Bile duct (tissue), 1 donor: ENCODE measurements around the genes SERTAD1 and ACTMAP.

- PRO-cap: unidirectional peak, plus-strand start at chr19:40420898; bidirectional peak, plus-strand start at chr19:40421132, minus-strand start at chr19:40420987; bidirectional peak, plus-strand start at chr19:40421434, minus-strand start at chr19:40421271
Measured at GRCh38 chr19:40420376-40421619, 5.0 kb downstream of the SERTAD1 start.

DNA sequence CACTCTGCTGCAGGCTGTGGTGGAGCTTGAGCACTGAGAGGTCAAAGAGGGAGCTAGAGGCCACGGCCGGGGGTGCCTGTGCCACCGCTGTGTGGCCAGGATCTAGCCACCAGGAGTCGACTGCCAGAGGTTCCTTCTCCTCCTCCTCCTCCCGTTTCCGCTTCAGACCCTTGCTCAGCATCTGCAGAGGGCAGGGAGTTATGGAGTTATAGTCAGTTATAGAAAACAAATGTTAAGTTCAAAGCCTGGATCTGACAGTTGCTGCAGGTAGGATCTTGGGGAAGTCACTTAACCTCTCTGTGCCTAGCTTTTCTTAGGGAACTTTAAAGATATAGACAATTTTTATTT, 2.5 kb downstream of the SERTAD1 start:
- PRO-cap: no peak

GRCh38 chr19:40425282-40426215, at the start of gene SERTAD1:
TSS of gene SERTAD1 (minus strand) at chr19:40425992.
- PRO-cap: bidirectional peak, plus-strand start at chr19:40425710, minus-strand start at chr19:40425581; bidirectional peak, plus-strand start at chr19:40426151, minus-strand start at chr19:40425992

DNA sequence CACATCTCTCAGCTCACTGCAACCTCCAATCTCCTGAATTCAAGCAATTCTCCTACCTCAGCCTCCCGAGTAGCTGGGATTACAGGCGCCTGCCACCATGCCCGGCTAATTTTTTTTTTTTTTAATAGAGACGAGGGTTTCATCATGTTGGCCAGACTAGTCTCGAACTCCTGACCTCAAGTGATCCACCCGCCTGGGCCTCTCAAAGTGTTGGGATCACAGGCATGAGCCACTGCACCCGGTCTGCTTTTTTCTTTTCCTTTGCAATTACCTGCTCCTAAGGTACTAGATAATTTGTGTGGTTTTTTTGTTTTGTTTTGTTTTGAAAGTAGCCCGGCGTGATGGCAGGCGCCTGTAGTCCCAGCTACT, 7.0 kb upstream of the SERTAD1 start:
- PRO-cap: no peak

DNA sequence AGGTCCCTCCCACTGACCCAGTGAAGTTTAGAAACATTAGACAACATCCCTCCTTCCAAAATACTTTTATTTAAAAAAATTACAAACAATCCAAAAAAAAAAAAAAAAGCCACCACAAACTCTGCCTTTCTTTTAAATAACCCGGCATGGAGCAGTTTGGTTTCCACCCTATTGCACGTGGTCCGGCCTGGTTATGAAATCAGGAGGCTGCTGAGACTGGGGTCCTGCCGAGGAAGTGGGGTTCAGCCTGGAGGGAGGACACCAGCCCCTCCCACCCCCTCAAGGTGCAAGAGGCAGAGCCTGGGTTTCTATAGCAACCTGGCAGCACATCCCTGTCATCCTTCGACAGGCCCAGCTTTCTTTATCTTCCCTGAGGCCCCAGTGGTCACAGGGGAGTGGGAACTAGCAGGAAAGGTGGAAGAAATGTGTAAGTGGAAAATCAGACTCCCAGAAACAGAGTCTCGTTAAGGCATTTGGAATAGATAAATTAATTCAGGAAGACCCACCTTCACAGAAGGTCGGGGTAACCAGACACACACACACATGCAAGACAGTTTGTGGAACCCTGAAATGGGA, 3.3 kb downstream of the SERTAD3 start:
- PRO-cap: no peak

GRCh38 chr19:40442958-40443655, 1.0 kb downstream of the SERTAD3 start:
- PRO-cap: bidirectional peak, plus-strand start at chr19:40443436, minus-strand start at chr19:40443066

- PRO-cap: bidirectional peak, plus-strand start at chr19:40466105, minus-strand start at chr19:40465745
Measured at GRCh38 chr19:40465940-40466787, 619 bp upstream of the BLVRB start.

DNA sequence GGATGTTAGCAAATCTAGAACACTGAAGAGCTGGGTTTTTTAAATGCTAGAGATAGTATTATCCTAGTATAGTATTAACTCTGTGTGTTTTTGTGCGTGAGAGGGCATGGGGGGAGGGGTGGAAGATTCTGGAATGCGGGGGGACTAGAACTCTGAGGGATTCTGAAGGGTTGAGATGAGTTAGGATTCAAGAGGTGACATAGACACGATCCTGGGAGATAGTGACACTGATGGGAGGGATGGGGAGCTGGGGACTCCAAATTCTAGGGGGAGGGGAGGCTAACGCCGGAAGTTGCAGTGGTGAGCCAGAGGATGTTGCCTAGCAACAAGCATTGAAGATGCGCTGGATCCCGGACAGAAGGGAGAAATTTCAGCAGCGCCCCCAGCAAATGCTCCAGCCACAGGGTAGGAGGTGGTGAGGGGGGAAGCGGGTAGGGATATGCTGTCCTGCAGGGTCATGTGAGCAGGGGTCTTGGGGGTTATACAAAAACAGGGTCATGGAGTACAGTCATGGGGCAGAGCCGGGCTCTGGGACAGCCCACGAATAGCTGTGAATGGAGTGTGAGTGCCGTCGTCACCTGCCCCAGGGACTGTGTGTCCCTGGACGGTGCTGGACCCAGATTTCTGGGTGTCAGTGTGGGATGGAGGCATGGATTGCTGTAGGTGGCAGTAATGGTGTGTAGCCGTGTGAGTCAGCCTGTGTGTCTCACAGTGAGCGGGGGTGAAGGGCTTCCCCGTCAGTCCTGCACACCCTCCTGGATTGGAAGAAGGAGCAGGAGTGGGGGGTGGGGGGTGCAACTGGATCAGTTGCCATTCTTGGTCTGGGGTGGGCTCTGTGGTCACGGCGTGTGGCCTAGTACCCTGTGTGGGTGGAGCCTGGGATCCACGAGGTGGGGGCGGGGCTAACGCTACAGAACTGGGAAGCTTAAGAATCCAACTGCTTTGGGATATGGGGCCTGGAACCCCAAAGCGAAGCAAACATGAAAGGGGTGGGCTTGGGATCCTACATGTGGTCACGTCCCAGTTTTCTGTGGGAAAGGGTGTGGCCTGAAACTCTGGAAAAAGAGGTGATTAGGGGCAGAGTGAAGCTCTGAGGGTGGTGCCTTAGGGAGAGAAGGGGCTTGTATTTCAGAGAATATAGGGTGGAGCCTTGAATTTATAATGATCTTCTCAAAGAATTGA, 6.6 kb upstream of the LTBP4 start:
- PRO-cap: no peak

GRCh38 chr19:40597855-40598973, 3.0 kb upstream of the LTBP4 start:
- PRO-cap: bidirectional peak, plus-strand start at chr19:40598509, minus-strand start at chr19:40598173

GRCh38 chr19:40599824-40600566, 1.2 kb upstream of the LTBP4 start:
- PRO-cap: bidirectional peak, plus-strand start at chr19:40600487, minus-strand start at chr19:40600498

DNA sequence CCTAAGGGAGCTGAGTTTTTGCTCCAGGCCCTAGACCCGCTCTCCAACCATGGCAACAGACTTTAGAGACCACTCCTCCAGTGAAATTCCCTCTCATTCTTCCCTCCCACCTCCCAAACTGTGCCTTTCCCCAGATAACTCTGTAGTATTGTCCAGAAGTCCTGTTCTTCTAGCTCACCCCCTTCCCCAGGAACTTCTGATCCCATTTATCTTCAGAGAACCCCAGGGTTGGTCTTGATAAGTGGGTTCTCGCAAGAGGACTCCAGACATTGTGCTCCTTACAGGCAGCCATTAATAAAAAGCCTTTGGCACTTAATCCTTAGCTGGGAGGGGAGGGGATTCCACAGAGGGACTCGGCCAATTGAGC, 1.8 kb downstream of the LTBP4 start:
- PRO-cap: no peak

- PRO-cap: no peak
Measured at GRCh38 chr19:40604467-40605132, 3.4 kb downstream of the LTBP4 start.

DNA sequence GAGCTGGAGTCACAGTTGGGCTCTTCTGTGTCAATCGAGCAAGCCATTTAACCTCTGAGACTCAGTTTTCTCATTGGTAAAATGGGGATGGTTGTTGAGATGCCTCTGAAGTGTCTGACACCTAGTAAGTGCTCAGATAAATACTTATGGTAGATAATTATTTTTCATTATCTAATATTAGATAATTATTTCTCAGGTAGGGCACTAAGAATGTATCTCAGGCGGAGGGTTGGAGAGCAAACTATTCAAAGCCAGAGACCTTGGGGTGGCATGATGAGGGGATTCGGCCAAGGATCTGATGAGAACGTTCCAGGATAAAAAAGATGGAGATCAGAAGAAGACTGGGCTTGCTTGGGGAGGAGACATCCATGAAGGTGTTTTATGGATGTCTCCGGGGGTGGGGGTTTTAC, 7.9 kb downstream of the LTBP4 start:
- PRO-cap: no peak

- PRO-cap: bidirectional peak, plus-strand start at chr19:40611371, minus-strand start at chr19:40611262
Measured at GRCh38 chr19:40610907-40611567, 9.9 kb downstream of the LTBP4 start.

DNA sequence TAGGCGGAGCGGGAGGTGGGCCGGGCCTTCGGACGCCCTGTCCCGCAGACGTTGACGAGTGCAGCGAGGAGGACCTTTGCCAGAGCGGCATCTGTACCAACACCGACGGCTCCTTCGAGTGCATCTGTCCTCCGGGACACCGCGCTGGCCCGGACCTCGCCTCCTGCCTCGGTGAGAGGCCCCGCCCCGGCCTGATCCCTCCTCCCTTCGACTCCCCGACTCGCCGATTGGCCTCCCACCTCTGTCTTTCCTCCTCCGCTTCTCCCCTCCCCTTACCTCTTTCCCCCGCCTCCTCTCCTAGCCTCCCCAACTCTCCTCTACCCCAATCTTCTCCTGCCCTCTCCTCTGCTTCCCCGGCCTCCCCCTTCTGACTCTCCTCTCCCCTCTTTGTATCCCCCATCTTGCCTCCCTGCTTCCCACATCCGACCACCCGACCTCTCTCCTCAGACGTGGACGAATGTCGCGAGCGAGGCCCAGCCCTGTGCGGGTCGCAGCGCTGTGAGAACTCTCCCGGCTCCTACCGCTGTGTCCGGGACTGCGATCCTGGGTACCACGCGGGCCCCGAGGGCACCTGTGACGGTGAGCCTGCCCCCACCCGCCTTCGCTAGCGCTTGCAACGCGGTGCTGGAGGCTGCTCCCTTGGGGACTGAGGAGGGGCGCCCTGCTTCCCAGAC, 12.8 kb downstream of the LTBP4 start:
- PRO-cap: bidirectional peak, plus-strand start at position 82 of the sequence, minus-strand start outside the sequence; bidirectional peak, plus-strand start at position 288 of the sequence, minus-strand start at position 170 of the sequence

GRCh38 chr19:40663988-40664480, 26.4 kb downstream of the NUMBL start:
- PRO-cap: no peak

GRCh38 chr19:40667509-40668236, 22.8 kb downstream of the NUMBL start:
- PRO-cap: no peak

DNA sequence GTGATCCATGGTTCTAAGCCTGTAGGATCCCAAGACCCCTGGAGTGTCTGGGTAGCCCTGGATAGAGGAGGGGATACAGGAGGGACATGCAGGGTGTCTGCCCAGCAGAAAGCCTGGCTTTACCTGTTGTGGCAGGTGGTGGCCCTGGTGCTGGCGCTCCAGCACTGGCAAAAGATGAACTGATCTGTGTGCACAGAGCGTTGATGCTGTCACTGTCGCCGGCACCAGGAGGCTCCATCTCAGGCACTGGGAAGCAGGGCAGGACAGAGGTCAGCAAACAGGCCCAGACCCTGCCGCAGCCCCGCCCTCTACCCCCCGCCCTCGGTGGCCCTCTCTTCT, 20.7 kb downstream of the NUMBL start:
- PRO-cap: no peak

DNA sequence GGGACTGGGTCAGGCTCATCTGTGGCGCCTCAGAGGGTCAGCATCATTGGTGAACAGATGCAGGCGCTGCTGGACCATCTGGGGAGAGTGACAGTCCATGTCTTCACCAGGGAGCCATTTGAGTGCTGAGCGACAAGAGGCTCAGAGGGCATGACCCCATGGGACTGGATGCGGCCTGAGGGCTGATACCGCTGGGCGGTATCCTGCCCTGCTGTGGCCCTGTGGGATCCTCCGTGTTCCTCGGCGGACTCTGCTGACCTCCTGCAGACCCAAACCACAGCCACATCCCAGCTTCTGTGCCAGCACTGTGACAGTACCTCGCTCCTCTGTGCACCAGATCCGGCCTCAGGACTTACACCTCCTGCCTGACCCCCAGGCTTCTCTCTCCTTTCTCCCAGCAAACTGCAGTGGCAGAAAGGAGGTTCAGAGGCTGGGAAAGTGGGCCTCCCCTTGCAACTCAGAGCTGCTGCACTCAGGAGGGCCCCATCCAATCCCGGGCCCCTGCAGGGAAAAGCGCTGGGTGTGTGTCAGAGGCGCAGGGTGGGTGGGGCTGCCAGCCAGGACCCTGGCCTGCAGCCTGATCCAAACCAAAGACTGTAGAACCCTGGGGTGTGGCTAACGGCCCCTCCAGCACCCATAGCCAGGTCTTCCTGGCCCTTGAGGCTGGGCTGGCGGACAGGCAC, 10.2 kb downstream of the ACTMAP start:
- PRO-cap: no peak

- PRO-cap: unidirectional peak, minus-strand start at chr19:40750504
Measured at GRCh38 chr19:40750035-40750784, at the start of gene ACTMAP. TSS of gene ACTMAP (minus strand) at chr19:40750477.